Diencephalon (tissue), 2 donors: ENCODE measurements around a stretch of chr5.

DNA sequence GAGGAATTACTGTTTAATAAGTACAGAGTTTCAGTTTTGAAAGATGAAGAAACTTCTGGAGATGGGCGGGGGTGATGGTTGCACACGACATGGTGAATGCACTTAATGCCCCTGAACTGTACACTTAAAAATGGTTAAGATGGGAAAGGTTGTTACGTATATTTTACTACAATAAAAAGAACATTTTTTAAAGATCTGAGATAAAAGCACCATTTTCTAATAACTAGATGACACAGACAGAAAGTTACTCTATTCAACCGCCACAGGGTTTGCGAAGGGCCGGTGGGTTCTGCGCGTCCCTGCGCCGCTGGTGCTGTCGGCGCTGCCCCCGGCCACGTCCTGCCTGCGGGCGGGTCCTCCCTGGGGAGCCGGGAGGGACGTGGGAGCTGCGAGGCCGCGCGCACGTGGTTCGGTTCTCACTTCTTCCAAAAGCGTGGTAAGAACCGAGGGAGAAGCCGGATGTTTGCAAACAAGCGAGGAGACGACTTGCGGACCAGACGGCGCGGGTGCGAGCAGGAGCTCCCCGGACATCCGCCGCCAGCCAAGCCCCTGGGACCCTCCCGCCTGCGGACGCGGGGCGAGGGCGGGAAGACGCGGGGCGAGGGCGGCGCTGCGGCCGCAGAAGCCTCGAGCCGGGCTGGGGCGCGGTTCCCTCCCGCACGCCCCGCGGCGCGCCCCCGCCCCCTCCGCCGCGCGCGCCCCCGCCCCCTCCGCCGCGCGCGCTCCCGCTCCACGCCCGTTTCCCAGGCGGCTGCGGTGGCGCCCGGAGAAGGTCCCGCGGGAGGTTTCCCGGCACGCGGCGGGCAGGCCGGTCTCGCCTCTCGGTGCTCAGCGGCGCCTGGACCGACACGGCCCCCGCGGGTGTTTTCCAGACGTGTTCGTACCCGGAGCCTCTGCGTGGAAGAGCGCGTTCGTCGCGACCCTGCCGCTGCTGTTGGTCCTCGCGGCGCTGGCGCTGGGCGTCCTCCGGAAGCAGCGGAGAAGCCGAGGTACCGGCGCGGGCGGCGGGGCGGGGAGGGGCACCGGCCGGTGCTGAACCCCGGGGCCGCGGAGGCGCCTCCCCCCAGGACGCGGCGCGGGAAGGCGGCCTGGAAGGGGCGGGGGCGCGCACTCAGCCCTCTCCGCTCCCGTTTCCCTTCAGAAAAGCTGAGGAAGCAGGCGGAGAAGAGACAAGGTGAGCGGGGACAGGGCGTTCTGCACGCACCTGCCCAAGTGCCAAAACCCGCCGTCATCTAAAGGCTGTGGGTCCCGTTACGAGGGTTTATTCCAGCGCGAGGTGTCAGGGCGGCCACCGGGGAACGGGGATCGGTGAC lies 12.7 kb downstream of the BTNL9 start:
- RAMPAGE, long total RNA = no peak

DNA sequence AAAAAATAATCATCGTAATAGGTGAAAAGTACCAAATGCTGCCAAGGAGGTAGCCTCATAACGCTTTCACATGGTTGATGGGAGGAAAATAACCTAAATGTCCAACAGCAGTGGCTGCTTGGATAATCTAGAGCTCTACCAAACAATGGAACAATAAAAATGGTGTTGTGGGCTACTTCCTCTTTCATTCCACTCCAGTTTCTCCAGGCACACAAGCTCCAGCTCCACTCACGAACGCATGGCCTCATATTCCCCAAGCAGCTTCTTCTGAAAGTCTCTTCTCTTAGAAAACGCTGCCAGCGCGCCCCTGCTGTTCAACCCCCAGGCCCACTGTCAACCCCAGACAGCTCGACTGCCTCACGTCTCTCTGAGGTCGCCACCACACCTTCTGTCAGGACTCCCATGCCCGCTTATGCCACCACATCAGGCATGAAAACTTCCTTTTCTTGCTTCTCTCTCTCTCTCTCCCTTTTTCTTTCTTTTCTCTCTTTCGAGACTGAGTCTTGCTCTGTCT lies 16.1 kb downstream of the OR2V2 start:
- RAMPAGE, long total RNA = no peak

- RAMPAGE, long total RNA = no peak
These were observed 288 bp upstream of the RACK1 start for GRCh38 chr5:181244066-181244322.